ENCODE measurements around a stretch of chr17.

- PRO-cap, result no peak
CAGE:
- cytosol, long polyA plus RNA, result no peak
- long polyA plus RNA, result no peak
- nucleus, long polyA plus RNA, result no peak
Observed at GRCh38 chr17:78122393-78123036, 6.0 kb downstream of the TMC6 start.

DNA sequence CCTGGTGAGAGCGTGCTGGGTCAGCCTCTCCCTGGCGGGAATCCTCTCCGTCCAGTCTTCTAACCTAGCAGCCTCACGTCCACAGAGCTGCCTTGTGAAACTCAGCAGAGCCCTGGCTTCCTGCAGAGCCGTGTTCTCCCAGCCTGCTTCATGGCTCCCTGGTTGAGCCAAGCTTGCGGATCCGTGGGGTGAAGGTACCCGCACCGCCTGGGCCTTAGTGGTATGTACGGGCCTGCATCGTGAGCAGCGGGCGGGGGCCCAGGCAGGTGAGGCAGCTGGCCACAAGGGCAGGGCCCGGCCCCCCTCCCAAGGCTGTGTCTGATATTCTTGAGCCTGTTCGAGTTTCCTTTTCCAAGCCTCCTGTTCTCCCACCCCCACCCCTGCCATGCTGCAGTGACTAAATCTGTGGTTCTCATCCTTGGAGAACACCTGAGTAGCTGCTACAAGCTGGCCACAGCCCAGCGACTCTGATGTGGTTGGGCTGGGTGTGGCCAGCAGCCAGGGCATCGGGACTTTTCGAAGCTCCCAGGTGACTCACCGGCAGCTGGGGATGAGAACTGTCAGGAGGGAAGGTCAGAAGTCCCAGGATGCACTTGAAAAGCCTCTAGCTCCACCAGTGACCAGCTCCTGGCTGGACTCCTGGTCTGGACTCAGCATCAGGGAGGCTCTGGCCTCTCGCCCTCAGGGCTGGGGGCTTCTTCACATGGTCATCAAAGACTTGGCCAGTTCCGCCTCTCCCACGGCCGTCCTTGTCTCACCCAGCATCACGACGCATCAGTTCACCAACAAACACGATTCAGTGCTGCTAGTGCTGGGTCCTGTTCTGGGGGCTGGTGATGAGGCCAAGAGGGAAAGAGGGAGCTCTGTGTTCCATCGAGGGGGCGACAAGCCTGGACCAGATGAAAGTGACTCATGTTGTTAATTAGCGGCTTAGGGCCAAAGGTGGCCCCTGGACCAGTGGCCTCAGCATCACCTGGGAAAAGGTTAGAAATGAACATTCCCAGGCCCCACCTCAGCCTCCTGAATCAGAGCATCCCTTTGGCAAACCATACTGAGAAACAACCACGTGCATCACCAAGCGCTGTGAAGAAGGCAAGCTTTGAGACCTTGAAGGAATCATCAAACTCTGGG, 4.1 kb upstream of the C17orf99 start:
- PRO-cap, result no peak
CAGE:
- cytosol, long polyA plus RNA, result no peak
- long polyA plus RNA, result no peak
- nucleus, long polyA plus RNA, result no peak

DNA sequence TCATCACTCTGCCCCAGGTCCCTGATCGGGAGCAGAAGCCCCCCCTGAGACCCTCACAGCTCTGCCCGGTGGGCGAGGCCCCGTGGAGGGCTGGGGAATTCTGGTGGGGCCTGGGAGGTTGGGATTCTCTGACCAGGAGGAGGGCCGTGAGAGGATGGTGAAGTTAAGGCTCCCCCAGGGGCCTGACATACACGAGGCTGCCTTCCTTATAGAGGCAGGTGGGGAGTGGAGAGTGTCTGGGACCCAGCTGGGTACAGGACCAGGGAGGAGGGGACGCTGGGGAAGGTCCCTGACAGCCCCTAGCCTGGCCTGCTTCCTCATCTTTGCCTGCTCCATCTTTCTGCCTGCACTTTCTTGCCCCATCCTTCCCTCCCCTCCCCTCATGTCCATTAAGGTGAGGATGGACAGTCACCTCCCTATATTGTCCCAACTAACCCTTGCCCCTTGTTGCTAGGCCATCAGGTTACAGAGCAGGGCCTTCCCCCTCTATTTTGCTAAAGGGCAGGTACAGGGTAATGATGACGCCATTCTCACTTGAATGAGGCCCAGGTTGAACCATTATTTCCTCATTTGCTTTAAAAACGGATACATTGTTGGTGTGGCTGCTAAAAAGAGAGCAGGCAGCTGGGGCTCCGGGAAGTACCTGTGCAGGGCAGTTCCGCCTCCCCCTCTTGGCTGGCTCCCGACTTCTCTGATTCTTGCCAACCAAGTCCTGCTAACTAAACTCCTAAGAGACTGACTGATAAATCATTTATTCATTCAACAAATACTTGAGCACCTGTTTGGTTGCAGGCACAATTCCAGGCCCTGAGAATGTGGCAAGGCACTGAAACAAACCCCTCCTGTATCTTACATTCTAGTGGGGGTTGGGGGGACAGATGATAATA, 1.3 kb downstream of the C17orf99 start:
- PRO-cap, result no peak
CAGE:
- cytosol, long polyA plus RNA, result no peak
- long polyA plus RNA, result no peak
- nucleus, long polyA plus RNA, result no peak

DNA sequence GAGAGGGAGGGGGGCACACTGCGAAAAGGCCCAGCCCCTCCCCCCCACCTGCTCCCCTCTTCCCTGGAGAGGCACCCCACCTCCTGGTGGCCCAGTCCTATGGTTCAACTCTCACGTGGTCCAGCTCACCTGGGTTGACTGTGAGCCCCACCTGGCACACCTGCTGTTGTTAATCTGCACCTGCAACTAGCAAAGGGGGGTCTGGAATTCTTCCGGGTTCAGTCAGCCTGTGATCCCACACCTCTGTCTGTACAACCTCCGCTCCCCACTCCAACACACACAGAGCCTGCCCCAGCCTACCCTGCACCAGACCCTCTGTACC, 1.9 kb upstream of the SYNGR2 start:
- PRO-cap, result no peak
CAGE:
- cytosol, long polyA plus RNA, result no peak
- long polyA plus RNA, result no peak
- nucleus, long polyA plus RNA, result no peak

GRCh38 chr17:78172547-78173061, 4.2 kb downstream of the SYNGR2 start:
- PRO-cap, result no peak
CAGE:
- cytosol, long polyA plus RNA, result no peak
- long polyA plus RNA, result no peak
- nucleus, long polyA plus RNA, result no peak

GRCh38 chr17:78186328-78186638, 569 bp downstream of the TK1 start:
- PRO-cap, result no peak
CAGE:
- cytosol, long polyA plus RNA, result no peak
- long polyA plus RNA, result no peak
- nucleus, long polyA plus RNA, result no peak

DNA sequence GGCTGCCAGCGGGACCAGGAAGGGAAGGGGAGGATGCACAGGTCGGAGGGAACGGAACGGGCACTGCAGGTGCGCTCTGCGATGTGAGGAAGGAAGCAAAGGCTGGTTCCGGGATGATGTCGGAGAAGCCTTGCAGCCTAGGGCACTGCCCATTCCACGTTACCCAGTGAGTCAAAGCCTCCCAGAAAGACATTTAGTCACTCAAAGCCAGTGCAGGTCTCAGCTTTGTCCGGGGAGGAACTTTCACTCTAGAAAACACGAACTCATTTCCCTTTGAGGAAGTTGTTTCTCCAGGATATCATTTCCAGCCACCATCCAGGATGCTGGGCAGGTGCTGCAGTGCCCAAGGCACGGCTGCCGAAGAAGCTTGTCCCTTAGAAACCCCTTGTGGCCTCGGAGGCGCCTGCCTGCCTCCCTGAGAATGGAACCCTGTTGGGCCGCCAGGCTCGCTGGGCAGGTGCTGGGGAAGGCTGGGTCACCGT, 4.5 kb upstream of the TMEM235 start:
- PRO-cap, result no peak
CAGE:
- cytosol, long polyA plus RNA, result no peak
- long polyA plus RNA, result no peak
- nucleus, long polyA plus RNA, result no peak

DNA sequence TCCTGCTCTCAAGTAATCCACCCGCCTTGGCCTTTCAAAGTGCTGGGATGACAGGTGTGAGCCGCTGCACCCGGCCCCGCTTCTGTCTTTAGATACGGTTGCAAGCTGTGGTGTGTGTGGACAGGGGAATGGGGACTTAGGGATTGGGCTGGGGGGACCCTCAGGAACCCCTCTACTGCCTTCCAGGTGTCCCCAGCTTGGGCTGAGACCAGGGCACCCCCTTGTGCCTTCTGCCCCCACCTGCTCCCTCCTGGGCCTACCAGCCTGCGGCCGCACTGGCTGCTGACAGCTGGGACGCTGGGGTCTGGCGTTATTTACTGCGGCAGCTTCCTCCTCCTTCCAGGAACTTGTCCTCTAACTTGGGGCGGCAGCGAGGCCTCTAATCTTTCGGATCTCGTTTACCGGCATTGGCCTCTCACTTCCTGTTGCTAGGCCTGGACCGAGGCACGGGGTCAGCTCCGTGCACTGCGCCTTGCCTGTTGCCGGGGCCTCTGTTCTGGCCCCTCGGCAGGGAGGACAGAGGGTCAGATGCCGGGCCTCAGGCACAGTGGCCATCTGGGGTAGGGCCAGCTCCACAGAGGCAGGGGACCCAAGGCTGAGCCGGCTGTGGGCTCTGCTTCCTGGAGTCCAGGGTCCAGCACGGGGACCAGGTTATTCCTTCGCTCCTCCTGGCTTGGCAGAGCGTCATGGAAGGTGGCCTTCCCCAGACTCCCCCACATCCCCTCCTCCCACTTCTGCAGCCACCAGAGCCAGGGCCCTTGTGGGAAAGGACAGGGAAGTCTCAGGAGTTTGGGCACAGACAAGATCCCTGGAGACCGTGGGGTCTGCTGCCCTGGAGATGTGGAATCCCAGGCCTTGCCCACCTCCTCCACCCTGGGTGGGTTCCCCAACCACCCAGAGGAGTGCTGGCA, 31.8 kb downstream of the TMEM235 start:
- PRO-cap, result no peak
CAGE:
- cytosol, long polyA plus RNA, result no peak
- long polyA plus RNA, result no peak
- nucleus, long polyA plus RNA, result no peak

DNA sequence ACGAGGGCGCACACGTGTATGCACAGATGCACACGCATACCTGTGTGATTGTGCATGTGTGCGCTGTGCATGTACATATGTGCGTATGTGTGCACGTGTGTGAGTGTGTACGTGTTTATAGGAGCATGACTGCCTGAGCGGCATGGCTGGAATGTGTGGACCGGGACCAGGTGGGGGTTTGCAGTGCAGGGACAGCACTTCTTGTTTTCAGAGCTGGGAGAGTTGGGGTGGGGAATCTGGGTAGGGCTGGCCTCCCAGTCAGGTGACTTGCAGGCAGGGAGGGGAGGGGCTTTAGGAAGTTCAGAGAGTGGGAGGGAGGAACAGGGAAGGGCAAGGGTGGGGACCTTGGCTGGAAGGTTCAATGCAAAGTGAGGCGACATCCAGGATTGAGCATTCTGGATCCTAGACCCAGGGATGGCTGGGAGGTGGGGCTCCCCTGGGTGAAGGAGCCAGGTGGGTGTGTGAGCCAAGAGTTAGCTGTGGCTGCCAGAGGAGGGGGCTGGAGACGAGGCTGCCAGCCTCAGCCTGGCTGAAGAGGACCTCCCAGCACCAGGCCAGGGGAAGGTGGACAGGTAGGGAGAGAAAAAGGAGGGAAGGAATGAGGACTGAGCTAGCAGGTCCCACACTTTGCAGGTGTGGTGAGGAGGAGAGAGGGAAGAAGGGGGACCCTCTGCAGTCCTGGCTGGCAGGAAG, 42.3 kb downstream of the SOCS3 start:
- PRO-cap, result no peak
CAGE:
- cytosol, long polyA plus RNA, result no peak
- long polyA plus RNA, result no peak
- nucleus, long polyA plus RNA, result no peak

- PRO-cap, result no peak
CAGE:
- cytosol, long polyA plus RNA, result no peak
- long polyA plus RNA, result no peak
- nucleus, long polyA plus RNA, result no peak
Observed at GRCh38 chr17:78351382-78352158, 8.3 kb downstream of the SOCS3 start.

DNA sequence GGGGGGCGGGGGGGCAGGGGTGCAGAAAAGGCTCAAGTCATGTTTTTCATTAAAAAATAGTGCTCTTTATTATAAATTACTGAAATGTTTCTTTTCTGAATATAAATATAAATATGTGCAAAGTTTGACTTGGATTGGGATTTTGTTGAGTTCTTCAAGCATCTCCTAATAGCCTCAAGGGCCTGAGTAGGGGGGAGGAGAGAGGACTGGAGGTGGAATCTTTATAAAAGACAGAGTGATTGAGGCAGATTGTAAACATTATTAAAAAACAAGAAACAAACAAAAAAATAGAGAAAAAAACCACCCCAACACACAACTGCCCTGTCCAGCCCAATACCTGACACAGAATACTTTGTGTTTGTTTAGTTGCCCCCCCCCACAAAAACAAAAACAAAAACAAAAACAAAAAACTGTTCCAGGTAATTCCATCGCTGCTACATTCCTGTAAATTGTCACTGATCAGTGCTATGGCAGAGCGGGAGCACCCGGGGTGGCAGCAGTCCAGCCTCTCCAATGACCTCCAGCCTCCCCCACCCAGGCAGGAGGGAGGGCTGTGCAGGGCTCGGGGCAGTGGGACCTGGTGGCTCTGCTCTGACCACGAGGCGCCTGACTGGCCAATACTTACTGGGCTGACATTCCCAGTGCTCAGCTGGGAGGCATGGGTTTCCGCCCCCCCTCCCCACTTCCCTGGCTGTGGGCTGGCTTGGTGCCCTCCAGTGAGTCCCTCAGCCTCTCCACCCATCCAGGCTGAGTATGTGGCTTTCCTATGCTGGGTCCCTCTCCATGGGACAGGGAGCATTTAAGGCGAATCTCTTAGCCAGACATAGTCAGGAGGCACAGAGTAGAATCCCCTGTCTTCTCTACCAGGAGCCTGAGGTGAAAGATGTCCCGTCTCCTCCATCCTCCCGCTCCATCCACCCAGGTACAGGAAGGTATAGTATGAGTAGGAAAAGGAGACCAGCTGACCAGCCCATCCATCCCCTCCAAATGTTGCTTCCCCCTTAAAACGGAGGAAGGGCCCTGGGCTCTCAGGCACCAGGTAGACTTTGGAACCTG, 2.8 kb downstream of the SOCS3 start:
- PRO-cap, result no peak
CAGE:
- cytosol, long polyA plus RNA, result no peak
- long polyA plus RNA, result no peak
- nucleus, long polyA plus RNA, result no peak

DNA sequence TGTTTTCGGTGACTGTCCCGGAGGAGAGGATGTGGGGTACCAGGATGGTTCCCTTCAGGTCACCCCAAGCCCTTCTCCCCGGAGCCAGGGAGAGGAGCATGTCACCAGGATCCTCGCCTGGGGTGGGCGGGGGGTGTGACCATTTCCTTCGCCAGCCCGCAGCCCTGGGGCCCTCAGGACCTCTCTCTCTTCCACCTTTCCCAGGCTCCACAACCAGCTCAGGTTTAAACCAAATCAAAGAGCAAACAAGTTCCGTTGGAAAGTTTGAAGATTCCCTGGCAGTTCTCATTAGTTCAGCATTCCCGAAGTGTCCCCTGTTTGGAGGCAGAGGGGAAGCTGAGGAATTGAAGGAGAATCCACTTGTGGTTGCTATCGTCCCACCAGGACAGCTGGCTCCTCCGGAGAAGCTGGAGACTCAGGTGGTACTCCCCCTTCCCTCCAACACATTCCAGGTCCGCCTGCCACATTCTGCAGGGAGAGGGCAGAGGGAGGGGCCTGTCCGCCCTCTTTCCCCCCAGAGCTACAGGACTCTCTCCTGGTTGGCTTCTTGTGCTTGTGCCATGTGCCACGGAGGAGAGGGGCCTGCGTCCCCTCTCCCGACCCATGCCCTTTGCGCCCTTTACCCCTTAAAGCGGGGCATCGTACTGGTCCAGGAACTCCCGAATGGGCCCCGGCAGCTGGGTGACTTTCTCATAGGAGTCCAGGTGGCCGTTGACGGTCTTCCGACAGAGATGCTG, 1.9 kb downstream of the SOCS3 start:
- PRO-cap, result no peak
CAGE:
- cytosol, long polyA plus RNA, result no peak
- long polyA plus RNA, result no peak
- nucleus, long polyA plus RNA, result no peak

DNA sequence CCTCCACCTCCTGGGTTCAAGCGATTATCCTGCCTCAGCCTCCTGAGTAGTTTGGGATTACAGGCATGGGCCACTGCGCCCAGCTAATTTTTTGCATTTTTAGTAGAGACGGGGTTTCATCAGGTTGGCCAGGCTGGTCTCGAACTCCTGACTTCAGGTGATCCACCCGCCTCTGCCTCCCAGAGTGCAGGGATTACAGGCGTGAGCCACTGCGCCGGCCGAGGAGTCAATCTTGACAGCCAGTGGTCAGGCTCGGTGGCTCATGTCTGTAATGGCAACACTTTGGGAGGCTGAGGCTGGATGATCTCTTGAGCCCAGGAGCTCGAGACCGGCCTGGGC, 704 bp upstream of the PGS1 start:
- PRO-cap, result no peak
CAGE:
- cytosol, long polyA plus RNA, result no peak
- long polyA plus RNA, result no peak
- nucleus, long polyA plus RNA, result no peak

GRCh38 chr17:78411134-78411931, 32.9 kb downstream of the PGS1 start:
- PRO-cap, result no peak
CAGE:
- cytosol, long polyA plus RNA, result no peak
- long polyA plus RNA, result no peak
- nucleus, long polyA plus RNA, result no peak

DNA sequence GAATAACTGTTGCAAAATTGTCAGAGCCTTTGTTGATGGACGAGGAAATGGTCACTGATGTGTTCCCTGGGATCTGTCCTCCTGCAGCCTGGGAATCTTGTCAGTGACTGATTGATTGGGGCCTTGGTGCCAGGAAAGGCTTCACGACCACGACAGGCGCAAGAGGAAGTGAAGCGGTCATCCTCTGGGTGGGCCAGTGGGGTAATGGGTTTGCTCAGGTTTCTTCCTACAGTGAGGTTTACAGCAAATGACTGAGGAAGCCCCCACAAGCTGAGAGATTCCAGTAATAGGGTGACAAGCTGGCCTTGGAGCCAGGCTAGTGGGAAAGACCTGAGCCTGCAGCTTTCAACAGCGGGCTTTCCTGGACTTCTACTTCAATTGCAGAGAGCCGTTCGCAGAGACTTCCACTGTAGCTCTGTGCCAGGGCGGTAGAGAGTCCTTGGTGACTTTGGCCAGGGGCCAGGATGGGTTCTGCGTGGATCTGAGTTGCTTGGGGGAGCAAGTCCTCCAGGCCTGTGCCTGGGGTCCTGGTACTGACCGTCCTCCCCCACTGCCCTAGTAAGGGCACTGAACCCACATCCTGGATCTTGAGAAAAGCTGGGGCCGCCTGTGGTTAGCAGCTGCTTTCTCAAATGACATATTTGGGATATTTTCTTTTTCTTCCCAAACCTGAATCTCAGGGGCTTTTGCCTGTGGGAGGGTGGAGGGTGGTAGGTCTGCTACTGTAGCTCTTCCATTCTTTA, 37.7 kb downstream of the PGS1 start:
- PRO-cap, result no peak
CAGE:
- cytosol, long polyA plus RNA, result no peak
- long polyA plus RNA, result no peak
- nucleus, long polyA plus RNA, result no peak

DNA sequence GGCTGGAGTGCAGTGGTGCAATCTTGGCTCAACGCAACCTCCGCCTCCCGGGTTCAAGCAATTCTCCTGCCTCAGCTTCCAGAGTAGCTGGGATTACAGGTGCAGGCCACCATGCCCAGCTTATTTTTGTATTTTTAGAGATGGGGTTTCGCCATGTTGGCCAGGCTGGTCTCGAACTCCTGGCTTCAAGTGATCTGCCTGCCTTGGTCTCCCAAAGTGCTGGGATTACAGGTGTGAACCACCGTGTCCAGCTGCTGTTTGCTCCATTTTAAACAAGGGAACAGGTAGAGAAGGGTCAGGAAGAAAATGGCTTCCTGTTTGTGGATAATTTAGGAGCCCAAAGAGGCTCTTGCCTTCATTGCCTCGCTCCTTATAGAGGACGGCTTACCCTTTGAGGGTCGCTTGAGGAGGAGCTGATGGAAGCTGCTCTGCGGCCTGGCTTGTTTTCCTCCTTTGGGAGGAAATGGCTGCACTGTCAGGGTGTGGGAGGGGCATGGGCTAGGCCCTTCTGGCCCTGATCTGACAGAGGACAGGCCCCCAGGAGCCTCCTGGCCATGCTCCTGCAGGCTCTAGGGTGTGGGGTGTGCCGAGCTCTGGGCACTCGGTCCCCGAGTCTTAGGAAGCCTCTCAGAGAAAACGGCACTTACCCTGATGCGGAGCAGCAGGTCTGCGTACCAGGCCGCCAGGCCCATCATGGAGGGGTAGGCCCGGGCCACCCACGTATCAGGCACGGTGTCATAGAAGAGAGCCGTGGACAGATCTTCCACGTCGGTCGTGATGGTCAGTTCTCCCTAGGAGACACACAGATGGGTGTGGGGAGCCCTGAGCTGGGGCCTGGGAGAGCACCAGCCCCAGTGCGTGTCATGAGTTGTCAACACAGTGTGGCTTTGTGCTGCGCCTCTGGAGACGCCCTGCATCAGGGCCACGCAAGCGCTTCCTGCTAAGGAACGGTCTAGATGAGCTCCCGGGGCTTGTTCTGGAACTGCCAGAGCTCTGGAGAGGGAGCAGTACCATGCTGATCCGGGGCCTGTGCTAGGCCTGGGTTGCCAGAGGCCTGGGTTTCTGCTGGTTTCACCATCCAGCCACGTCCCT, 47.7 kb downstream of the PGS1 start:
- PRO-cap, result no peak
CAGE:
- cytosol, long polyA plus RNA, result no peak
- long polyA plus RNA, result no peak
- nucleus, long polyA plus RNA, result no peak

- PRO-cap, result no peak
CAGE:
- cytosol, long polyA plus RNA, result no peak
- long polyA plus RNA, result no peak
- nucleus, long polyA plus RNA, result no peak
Observed at GRCh38 chr17:78434468-78435131, 56.2 kb downstream of the PGS1 start.

DNA sequence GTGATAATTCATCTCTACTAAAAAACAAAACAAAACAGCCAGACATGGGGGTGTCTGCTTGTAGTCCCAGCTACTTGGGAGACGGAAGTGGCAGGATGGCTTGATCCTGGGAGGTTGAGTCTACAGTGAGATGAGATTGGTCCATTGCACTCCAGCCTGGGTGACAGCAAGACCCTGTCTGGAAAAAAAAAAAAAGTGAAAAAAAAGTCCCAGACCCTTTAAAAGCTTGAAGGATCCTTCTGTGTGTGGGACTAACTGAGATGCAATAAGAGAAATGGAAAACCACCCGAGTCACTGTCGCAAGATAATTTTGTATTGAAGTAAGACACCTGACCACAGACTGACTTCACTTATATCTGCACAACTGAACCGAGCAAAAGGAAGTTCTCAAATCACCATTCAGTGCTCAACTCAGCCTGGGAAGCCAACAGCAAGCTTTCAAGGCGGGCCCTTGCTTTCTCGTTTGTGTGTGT, 61.6 kb upstream of the DNAH17 start:
- PRO-cap, result no peak
CAGE:
- cytosol, long polyA plus RNA, result no peak
- long polyA plus RNA, result no peak
- nucleus, long polyA plus RNA, result no peak

DNA sequence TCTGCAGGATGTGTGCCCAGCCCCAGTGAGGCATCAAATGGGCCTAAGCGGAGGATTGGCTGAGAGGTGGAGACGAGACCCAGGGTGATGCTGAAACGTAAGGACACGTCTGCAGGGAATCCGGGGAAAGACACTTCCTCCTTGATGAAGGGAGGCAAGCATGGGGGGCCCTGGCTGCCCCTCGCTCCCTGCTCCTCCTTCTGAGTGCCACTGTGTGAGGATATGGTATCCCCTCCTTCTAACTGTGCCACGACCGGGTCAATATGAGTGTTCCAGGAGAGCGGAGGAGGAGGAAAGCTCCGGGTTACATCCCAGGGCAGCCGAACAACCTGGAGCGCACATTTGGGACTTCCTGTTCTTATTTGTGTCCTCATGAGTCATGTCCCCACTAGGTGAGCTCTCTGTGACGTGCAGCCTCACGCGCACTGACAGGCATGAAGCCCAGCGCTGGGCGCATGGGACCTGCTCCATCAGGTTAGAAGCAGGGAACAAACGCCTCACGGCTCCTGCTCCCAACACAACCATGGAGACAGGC, 92.8 kb upstream of the DNAH17 start:
- PRO-cap, result no peak
CAGE:
- cytosol, long polyA plus RNA, result no peak
- long polyA plus RNA, result no peak
- nucleus, long polyA plus RNA, result no peak

DNA sequence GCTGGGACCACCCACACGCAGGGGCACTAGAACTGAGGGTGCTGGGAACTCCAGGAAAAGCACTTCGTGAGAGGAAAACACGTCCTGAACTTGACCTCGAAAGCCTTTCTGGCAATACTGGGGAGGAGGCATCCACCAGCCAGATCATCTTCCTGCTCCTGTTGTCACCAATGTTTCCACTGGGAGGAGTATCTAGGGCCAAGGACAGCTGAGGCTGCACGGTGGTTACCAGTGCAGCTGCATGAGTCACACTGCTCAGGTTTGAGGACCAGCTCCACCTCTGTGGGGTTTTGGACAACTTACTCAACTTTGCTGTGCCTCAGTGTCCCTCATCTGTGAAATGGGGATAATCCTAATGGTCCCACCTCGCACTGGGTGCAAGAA, 100.4 kb upstream of the DNAH17 start:
- PRO-cap, result no peak
CAGE:
- cytosol, long polyA plus RNA, result no peak
- long polyA plus RNA, result no peak
- nucleus, long polyA plus RNA, result no peak